Foreskin keratinocyte (primary cell): Measurements from ENCODE around the gene BTG3.

GRCh38 chr21:17510847-17511418, 1.9 kb upstream of the CXADR start:
- RAMPAGE, total RNA = no peak

DNA sequence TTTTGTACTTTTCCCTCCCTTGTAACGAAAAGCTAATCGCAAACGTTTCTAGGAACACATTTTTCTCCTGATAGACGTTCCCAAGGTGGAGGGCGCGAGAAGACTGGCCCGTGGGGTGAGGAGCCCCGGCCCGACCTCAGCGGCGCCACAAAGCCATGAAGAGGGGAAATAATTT, 978 bp downstream of the BTG3 start:
- RAMPAGE, total RNA = no peak

- RAMPAGE, total RNA = start-site peak on the minus strand at chr21:17612846-17612850, 33 and 13 reads in 2 replicates
These were observed at the start of gene BTG3 for GRCh38 chr21:17612397-17613209. Gene BTG3 (minus strand): TSS chr21:17612901.

DNA sequence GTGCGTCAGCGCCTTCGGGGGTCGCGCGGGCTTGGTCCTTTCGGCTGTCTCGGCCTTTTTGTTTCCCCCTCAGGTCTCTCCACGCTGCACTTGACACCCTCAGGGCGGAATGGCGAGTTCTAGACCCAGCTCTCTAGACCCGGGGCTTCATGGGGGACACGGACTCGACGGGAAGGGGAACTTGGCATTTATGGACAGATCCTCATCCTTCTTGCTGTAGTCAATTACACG, 424 bp upstream of the BTG3 start:
- RAMPAGE, total RNA = no peak

DNA sequence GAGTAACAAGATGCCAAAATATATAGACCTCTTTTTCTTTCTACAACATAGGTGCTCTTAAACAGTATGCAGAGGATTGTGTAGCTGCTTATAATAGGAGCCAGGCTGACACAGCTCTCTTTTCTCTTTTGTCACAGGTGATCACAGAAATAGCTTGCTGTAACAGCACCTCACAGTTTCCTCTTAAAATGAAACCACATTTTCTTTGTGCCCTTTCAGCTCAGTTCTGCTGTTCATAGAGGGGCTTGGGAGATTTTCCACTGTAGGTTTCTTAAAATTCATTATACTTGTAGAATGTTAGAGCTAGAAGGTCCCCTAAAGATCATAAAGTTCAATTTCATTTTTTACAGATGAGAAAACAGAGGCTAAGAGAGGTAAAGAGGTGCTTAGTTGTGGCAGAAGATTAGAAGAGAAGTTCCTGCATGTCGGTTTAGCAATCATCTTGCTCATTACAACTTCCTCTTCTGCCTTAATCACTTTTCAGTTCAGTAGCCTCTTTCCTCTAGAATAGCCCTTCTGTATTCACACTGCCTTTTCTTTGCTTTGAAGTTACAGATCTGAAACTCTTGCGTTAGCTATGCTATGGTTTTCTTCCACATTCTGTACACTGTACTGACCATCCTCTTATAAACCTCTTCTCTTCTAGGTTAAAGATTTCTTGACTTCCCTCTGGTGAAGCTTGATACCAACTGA, 35.2 kb downstream of the C21orf91 start:
- RAMPAGE, total RNA = no peak

DNA sequence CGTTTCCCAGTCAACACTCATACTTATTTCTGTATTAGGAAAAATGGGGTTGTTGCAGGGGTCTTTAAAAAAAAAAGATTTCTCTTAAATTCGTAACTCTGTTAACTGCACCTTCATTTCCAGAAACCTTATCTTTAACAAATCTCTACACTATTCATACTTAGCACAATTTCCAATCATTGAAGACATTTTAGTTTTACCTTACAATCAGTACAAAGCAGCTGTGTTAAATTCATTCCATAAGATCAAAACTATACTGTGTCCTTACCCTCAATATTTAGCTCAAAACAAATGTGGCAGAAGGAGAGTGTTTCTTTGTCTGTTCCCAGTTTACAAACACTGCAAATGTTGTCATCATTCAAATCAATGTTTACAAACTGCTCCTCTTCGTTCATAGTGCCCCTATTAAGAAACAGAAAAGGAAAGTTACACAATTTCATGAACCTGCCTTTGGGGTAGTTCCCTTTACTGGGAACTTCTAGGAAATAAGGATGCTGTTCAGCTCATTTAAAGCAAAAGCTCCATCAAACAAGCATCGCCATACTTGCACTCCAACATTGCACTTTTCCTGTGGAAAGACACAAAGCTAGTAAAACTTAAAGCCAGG, 1.1 kb downstream of the C21orf91 start:
- RAMPAGE, total RNA = no peak

DNA sequence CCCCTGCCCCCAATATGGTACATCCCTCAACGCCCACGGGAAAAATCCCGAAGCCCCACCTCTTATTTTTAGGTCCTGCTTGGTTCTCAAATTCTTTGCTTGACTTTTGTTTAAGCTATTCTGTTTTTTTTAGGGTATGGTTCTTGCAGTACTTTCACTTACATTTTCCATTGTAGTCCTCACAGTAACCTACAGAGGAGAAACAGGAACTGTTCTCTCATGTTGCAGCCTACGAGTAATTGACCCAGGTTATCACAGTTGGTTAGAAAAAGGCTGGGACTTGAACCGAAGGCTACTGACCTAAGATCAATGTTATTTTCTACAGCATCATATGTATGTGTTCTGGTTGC, 727 bp upstream of the C21orf91 start:
- RAMPAGE, total RNA = no peak

DNA sequence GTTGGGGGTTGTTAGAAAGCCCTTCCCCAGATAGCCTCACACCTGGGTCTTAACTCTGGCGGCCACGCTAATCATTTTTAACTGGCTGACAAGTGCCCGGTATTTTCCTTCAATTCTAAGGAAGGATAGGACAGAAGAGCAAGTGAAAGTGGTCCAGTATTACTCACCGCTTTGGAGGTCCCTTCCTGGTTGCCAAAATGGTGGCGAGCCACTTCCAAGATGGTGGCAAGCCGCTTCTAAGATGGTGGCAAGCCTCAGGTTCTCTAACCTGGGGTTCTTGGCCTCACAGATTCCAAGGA, 356.0 kb upstream of the TMPRSS15 start:
- RAMPAGE, total RNA = no peak

GRCh38 chr21:19226673-19227001, 823.1 kb upstream of the TMPRSS15 start:
- RAMPAGE, total RNA = no peak

- RAMPAGE, total RNA = no peak
These were observed 1202.4 kb downstream of the NCAM2 start for GRCh38 chr21:22200559-22201096.

DNA sequence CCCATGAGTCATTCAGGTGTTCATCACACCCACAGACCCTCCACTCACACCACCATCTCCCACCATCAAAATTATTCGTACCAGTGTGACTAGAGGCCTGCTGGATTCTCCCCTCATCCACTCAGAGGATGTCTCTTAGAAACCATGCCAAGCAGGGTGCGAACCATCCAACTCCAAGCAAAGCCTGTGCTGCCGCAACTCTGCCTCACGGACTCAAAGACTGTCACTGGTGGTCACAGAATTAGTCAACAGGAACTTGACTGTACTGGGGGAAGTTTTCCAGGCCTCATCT, 211.0 kb downstream of the MRPL39 start:
- RAMPAGE, total RNA = no peak

DNA sequence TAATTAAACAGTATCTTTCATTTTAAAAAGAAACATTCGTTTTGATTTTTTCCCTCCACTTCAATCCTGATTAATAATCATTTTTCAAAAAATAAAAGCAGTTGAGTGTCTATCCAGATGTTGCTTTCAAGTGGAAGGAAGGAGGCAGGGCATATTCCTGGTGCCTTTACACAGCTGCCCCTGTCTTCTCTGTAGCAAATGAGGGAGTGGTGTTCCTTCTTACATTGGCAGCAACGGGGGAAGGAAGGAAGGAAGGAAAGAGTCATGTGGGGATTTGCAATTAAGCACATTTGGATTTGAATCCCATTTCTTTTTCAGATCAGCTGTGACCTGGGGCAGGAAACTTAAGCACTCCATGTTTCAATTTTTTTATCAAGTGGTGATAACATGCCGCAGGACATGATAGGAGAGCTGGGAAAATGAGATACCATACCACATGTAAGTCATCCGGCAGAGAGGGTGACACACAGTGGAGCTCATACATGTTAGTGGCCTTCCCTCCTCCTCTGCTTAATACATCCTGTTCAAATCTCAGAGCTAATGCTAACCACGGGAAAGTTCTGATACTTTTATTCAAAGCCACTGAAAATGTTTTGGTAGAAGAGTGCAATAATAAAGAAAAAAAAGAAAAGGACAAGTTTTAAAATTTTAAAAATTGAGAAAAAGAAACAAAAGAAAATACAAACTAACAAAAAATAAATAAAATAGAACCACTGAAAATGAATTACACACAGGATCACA, 186.8 kb downstream of the APP start:
- RAMPAGE, total RNA = no peak

- RAMPAGE, total RNA = no peak
These were observed 5.1 kb downstream of the APP start for GRCh38 chr21:26165446-26165803.

DNA sequence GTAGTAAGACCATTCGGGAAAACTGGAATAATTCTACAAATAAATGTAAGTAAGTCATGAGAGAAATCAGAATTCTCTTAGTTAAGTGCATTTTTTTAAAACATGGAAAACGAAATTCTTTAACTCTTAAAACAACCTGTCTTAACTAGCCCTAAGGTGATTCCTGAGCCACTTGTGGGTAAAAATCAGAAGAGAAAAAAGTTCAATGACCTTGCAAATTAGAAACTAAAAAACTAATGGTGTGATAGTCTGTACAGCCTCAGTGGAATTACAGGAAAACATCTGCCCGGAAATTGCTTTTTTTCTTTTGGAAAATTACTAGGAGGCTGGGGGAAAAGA, 1.9 kb downstream of the APP start:
- RAMPAGE, total RNA = no peak

- RAMPAGE, total RNA = no peak
These were observed 1.0 kb downstream of the CYYR1 start for GRCh38 chr21:26571900-26572614.

DNA sequence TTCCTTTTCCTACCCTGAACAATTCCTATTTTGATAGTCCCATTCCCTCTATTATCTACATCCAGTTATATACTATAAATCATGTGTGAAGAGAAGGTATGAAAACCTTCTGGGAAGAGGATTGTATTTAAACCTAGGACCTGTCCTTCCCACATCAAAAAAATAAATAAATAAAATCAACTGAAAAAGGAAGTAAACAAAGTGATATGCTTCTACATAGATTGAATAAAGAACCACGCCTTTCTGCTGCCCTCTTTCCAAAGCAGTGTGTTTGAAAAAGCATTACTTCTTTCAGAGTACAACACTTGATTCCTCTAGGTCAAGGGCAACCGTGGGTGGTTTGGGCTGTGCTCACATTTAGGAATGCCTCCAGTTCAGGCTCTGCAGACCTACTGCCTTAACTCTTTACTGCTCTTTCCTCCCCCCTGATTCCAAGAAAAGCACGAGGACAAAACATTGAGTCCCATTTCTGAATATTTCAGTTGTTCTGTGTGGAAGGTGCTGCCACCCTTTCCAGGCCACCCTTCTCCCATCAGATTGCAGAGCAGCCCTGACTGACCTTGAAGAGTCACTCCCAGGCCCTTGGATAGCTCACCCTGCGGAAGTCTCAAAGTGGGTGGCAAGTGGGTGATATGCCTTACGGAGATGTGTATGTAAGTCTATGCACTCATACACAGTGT, 45.2 kb downstream of the ADAMTS1 start:
- RAMPAGE, total RNA = no peak

DNA sequence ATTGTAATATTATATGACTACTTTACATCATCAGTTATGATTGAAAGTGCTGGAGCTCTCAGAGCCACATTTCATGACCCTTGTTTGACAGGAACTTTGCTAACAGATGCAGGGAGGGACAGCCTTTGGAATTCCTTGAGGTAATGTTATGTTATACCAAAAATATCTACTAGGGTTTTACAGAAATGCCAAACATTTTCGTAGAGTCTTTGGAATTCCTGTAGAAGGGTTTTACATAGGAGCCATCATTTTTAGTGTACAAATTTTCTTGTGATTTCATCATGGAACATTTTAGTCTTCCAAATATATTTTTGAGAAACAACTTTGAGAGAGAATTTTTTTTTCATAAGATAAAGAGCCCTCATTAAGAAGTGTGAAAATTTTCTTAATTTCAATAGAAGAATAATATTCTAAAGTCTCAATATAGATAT, 57.5 kb upstream of the ADAMTS5 start:
- RAMPAGE, total RNA = no peak

DNA sequence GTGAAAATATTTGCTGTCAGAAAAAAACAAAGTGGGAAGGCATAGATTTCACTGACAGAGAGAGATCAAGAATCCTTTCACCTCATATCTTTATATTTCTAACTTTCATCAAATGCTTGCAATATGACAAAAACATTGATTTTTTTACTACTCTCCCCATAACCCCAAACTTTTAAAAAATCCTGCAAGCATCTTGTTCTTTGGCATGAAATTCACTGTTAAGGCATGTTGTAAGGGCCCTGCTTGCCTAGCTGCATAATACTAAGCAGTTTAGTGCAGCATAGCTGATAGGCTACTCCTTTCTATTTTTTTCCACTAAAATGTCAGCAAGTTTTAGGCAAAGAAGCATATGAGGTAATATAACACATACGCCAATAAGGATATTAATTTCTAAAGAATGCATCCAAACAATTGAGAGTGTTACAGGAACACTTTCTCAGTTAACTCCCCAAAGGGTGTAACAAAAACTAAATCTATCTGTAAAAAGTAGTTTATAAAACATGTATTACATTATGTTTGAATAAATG, 340.4 kb upstream of the ADAMTS5 start:
- RAMPAGE, total RNA = no peak

DNA sequence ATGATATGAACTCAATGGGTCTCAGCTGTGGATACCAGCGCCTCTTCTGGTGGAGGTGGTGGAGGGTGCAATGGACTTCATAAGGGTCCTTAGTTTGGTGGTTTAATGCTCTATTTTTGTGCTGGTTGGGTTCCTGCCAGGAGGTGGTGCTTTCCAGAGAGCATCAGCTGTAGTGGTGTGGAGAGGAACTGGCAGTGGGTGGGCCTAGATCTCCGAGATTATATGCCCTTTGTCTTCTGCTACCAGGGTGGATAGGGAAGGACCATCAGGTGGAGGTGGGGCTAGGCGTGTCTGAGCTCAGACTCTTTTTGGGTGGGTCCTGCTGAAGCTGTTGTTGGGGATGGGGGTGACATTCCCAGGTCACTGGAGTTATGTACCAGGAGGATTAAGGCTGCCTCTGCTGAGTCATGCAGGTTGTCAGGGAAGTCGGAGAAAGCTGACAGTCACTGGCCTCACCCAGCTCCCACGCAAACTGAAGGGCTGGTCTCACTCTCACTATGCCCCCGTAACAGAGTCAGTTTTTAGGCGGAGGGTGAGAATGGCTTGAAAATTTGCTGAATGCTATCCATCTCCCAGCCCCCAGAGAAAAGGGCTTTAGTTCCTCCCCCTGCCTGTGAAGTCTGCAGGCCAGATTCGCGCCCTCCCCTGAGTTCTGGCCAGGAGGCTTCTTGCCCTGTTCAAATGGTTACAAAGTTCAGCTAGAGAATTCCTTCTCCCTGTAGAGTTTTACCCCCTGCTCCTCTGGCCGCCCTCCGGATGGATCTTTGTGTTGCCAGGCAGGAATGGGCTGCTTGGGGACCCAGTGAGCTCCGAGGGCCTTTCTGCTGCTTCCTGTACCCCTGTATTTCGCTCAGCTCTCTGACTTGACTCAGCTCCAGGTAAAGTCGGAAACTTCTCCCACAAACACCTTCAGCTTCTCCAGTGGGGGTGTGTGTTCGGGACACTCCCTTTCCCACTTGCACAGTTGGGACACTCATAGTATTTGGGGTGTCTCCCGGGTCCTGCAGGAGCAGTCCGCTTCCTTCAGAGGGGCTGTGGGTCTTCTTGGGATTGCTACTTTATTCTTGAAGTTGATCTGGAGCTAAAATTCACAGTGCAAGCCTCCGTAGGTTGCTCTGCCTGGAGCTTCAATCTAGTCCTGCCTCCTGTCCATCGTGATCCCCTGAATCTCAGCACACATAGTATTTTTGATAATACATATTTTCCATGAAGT, 795.1 kb downstream of the N6AMT1 start:
- RAMPAGE, total RNA = no peak

DNA sequence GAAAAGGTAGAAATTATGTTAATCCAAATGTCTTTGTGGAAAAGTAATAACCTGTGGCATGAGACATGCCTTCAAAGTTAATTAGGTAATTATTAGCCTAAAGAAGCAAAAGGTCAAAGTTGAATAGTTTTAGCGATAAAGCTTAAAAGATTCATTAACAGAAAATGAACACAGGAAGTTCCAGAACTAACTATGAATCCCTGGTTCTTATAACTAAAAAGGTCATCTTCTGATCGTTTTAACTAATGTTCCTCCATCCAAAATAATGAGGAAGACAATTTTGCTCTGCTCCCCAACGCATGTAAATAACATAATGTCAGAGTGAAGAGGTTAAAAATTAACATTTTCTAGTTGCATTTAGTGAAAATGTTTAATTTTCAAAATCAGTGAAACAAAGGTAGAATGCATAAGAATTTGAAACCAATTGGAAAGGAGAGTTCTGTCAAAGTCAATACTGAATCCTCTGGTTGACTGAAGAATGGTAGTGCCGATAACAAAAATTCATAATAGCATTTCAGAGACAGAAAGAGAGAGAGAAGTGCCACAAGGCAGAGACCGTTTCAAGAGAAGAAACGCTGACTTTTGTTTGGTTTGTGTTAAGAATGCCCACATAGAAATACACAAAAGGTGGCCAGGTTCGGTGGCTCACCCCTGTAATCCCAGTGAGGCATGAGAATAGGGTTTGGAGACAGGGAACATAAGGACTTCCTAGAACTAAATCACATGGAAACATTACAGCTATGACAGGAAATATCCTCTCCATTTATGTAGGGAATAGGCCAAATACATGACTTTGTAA, 508.8 kb downstream of the N6AMT1 start:
- RAMPAGE, total RNA = no peak